Mammary epithelial cell (primary cell): ENCODE measurements around a stretch of chr3.

DNA sequence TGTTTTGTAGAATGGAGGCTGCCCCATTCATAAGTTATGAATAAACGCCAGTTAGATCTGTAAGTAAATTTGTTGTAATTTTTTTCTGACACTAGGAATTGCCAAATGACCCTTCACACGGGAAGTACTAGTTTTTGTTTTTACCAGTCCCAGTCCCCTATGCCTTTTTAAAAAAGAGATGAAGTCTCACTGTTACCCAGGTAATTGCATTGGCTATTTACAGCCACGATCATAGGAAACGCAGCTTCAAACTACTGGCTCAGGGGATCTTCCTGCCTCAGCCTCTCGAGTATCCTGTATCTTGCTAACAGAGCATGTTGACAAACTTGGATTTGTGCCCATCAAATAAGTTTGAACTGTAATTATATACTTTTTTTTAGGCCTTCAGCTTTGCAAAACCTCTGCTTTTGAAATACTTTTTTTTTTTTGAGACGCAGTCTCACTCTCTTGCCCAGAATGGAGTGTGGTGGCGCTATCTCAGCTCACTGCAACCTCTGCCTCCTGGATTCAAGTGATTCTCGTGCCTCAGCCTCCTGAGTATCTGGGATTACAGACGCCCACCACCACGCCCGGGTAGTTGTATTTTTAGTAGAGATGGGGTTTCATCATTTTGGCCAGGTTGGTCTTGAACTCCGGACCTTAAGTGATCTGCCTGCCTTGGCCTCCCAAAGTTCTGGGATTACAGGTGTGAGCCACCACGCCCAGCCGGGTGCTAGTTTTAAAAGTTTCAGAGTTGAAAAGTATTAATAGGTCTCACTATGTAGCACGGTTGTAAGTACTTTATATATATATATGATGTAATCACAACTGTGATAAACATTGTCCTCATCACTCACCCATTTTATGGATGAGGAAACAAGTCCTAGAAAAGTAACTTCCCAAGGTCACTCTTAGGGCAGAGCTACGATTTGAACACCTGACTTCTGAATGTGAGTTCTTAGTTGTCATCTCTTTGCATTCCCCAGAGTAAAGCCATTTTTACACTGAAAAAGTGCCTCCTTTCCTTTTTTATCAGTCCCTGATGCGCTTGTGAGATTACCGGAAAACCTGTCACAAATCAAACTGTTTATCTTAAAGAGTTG, 2.8 kb upstream of the EDEM1 start:
- CAGE, long polyA plus RNA = no peak
- RRBS = no CpG with 5 or more reads among the region's 18 CpGs

GRCh38 chr3:5189220-5189527, 1.7 kb downstream of the EDEM1 start:
- CAGE, long polyA plus RNA = no peak
- RRBS = no CpG with 5 or more reads among the region's 6 CpGs

- CAGE, long polyA plus RNA = no peak
- RRBS = no CpG with 5 or more reads among the region's 3 CpGs
These were observed 14.8 kb downstream of the EDEM1 start for GRCh38 chr3:5202090-5202847.

DNA sequence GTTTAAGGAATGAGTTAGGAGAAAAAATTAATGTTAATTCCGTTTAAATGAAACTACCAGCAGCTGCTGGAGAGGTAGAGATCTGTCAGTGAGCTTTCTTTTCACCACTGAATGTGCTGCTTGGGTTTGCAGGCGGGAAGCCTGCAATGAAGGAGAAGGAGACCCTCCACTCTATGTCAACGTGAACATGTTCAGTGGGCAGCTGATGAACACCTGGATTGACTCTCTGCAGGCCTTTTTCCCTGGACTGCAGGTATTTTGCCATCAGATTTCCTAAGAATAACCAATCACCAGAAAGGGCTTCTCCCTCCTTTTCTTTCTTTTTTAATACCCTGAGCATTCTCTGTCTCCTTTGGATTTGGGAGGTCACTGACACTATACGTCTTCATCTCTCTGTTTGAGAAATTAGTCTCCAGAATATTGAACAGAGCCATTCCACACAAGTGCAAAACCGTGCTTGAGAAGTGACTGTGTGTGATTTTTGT, 19.6 kb downstream of the EDEM1 start:
- CAGE, long polyA plus RNA = no peak
- RRBS = no CpG with 5 or more reads among the region's 5 CpGs

GRCh38 chr3:7646701-7647038, 785.8 kb downstream of the GRM7 start:
- CAGE, long polyA plus RNA = no peak
- RRBS = no CpG with 5 or more reads among the region's 1 CpG

GRCh38 chr3:8554669-8555694, 53.4 kb downstream of the LMCD1 start:
- CAGE, long polyA plus RNA = no peak
- RRBS = no CpG with 5 or more reads among the region's 19 CpGs

- CAGE, long polyA plus RNA = no peak
- RRBS = no CpG with 5 or more reads among the region's 10 CpGs
These were observed 30.9 kb upstream of the SSUH2 start for GRCh38 chr3:8675417-8675937.

DNA sequence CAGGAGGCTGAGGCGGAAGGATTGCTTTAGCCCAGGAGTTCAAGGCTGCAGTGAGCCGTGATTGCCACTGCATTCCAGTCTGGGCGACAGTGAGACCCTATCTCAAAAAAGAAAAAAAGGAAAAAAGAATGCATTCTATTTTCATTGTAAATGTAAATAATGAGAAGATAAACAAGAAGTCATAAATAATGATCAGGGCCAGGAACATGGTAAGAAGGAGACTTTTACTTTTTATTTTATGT, 3.2 kb downstream of the RAD18 start:
- CAGE, long polyA plus RNA = no peak
- RRBS = no CpG with 5 or more reads among the region's 3 CpGs

GRCh38 chr3:9027973-9028555, 64.8 kb upstream of the RAD18 start:
- CAGE, long polyA plus RNA = no peak
- RRBS = no CpG with 5 or more reads among the region's 7 CpGs

GRCh38 chr3:9349307-9349543, 13.6 kb upstream of the THUMPD3 start:
- CAGE, long polyA plus RNA = no peak

- CAGE, long polyA plus RNA = no peak
- RRBS = no CpG with 5 or more reads among the region's 9 CpGs
These were observed 7.5 kb upstream of the SETD5 start for GRCh38 chr3:9389415-9390754.

GRCh38 chr3:9397304-9397542, 192 bp upstream of the SETD5 start:
- CAGE, long polyA plus RNA = no peak
- RRBS = 2% methylated on average over 5 of the region's 19 CpGs

DNA sequence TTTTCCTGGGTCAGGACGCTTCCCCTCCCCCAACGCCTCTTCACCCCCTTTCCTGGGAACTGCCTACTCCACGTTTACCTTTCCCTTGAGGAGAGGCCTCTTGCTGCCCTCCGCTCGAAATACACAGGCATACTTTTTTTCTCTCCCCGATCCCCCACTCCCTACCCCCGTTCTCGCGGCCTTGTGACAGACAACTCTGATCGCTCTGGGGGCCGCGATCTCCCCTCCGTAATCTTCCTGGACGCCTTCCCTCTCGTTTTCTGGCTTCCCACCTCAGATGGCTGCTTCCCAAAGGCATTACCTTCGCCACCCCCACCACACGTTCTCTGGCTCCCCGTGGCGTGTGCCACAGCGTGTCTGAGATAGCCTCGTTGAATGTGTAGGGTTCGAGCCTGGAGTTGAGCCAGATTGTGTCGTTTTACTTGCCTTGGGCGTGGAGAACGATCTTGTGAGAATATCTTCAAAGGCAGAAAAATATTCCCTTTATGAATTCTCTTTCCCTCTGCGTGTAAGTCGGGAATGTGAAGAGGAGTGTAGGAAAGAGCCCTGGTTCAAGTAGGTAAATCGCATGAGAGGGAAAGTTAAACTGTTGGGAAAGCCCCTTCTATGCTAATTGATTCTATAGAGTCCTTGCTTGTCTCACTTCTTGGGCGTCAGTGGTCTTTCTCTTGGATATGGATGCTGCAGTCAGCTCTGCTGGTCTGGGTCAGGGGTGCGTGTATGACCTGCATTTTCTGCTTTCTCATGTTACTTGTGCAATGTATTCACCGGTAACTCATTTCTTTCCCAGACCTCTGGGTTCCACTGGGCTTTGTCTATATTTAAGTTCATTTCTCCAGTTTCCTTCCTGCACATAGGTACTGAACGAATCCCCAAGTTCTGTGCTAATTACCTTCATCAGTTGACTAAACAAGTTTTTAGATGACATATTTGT, 1.1 kb downstream of the SETD5 start:
- CAGE, long polyA plus RNA = no peak
- RRBS = no CpG with 5 or more reads among the region's 32 CpGs

DNA sequence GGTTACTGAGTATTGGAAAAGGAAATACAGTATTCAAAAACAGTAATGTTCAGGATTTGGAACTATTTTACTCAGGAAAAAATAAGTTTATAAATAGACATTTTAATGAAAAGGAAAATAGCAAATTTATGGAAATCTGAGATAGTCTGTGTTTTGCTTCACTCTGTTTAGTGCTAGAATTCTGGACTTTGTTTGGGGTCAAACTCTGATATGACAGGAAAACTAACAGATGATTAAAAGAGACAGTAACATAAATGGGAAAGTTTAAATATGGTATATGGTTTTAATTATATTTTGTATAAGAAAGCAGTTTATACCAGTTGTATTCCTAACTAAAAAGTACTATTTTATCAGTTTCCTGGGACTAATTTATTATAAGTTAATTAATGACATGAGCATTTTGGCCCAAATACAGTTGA, 17.4 kb downstream of the SETD5 start:
- CAGE, long polyA plus RNA = no peak

DNA sequence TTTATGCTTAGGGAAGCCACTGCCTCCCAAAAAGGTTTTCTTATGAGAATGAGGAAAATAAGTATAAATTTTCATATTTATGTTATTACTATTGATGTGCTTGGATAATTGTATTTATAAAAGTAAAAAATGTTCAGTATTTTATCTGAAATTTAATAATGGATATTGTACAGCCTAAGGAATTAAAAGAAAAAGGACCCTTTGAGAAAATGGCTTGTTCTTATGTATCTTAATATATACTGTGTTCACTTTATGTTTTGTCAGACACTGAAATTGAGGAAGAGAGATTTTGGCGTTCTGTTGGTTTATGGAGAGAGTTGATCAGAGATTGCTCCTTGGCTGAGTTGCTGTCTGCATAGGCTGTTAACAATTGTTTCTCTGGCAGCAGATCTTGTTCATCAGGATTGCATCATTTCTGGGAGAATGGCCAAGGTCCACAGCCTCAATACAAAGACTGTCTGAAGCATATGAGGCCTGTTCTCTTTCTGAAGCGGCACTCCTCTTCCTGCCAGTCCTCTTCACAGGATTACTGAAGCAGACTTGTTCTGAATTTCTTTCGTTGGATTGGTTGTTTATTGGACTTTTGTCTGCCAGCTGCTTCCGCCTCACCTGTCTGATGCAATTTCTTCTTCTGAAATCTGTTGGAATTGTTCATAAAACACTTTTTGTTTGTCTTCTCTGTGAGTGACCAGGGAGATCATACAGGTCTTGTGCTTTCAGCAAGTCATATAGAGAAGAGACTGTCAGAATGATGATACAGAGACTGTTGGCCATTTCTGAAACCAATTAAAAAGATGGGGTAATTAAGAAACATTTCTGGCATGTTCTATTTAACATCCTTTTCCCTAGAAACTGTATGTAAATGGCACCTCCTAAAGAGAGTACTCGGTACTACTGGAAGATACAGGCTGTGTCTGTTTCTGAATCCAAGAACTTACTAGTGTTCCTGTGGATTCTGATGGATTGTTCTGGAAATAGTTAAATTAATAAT, 25.3 kb downstream of the SETD5 start:
- CAGE, long polyA plus RNA = no peak
- RRBS = no CpG with 5 or more reads among the region's 5 CpGs

DNA sequence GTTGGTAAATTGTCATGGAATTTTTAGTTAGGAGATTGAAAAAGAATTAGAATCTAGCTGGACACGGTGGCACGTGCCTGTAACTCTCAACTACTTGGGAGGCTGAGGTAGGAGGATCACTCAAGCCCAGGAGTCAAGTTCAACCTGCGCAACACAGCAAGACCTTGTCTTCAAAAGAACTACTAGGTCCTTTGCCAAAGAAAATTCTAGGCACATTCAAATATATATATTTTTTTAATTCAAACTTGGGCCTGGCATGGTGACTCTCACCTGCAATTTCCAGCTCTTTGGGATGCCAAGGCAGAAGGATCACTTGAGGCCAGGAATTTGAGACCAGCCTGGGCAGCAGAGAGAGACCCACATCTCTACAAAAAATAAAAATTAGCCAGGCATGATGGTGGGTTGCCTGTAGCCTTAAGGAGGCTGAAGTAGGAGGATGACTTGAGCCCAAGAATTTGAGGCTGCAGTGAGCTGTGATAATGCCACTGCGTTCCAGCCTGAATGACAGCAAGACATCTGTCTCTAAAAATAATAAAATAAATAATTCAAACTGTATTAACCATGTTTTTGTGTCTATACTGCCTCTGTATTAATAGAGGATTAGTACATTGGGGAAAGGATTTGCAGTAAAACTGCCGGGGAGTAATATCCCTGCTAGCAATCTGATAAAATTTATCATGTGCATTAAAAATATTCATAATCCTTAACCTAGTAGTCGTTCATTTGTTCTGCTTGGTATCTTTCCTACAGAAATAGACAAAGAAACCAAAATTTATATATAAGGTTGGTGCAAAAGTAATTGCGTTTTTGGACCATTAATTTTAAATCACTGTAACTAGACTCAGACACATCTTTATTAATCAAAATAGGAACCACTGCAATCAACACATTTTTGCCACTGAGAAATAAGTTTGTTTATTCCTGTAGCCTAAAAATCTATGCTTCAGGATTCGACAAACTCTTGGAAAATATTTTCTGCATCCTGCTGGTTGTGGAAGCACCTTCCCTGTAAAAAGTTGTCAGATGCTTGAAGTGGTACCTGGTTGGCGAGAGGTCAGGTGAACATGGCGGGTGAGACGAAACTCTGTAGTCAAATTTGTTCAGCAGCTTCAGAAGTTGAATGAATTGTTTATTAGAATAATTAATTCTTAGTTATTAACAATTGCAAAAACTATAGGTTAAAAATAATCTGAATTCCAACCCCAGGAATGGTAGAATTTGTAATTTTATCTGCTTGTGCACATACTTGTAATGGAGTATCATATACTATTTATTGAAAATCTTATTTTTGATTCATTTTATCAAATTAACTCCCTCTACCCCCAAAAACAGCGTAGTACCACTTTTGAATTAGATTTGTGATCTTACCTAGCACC, 61.2 kb downstream of the SETD5 start:
- CAGE, long polyA plus RNA = no peak
- RRBS = no CpG with 5 or more reads among the region's 12 CpGs

DNA sequence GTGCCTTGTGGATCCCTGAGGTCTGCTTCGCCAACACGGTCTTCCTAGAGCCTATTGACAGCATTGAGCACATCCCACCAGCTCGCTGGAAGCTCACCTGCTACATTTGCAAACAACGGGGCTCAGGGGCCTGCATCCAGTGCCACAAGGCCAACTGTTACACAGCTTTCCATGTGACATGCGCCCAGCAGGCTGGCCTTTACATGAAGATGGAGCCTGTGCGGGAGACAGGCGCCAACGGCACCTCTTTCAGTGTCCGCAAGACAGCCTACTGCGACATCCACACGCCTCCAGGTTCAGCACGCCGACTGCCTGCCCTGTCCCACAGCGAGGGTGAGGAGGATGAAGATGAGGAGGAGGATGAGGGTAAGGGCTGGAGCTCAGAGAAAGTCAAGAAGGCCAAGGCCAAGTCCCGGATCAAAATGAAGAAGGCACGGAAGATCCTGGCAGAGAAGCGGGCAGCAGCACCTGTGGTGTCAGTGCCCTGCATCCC, 8.0 kb downstream of the BRPF1 start:
- CAGE, long polyA plus RNA = no peak
- RRBS = 96% methylated on average over 2 of the region's 17 CpGs

GRCh38 chr3:9742904-9743386, 6.8 kb upstream of the OGG1 start:
- CAGE, long polyA plus RNA = no peak
- RRBS = 97% methylated on average over 5 of the region's 11 CpGs

DNA sequence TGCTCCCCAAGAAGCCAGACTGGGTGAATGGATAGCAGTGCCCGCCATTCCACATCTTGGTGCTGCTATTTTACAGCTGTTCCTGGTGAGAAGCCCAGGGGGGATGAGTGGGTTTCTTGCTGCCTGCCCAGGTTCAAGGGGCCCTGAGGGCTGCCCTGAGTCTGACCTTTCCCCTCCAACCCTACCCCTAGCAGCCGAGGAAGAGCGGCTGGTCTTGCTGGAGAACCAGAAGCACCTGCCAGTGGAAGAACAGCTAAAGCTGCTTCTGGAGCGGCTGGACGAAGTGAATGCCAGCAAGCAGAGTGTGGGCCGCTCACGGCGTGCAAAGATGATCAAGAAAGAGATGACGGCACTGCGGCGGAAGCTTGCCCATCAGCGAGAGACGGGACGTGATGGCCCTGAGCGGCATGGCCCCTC, 6.4 kb upstream of the OGG1 start:
- CAGE, long polyA plus RNA = no peak
- RRBS = no CpG with 5 or more reads among the region's 15 CpGs

DNA sequence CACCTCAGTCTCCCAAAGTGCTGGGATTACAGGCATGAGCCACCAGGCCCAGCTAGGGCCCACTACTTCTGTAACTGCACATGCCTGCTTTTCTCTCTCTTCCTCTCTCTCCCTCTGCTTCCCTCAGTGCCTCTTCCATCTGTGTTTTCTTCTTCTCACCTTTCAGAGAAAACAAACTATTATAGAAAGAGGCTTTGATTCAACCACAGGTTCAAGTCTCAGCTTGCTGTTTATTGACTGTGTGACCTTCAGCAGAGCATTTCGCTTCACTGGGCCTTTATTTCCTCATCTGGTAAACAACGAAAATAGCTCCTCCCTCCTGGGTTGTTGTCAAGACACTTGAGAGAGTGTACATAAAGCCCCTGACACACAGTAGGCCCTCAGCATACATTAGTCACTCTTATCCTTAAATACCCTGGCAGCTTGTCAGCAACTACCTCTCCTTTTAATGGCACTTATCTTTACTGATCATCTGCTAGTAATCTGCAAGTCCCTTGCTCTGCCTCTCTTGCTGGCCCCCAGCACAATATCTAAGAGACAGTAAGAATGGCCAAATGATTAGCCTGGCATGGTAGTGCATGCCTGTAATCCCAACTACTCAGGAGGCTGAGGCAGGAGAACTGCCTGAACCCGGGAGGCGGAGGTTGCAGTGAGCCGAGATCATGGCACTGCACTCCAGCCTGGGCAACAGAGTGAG, 10.0 kb downstream of the TADA3 start:
- CAGE, long polyA plus RNA = no peak
- RRBS = no CpG with 5 or more reads among the region's 5 CpGs